HT1080 (cell line): ENCODE measurements around the genes CHEK2 and ZNRF3.

GRCh38 chr22:27810393-27811068 lies 9.0 kb upstream of the MN1 start:
RAMPAGE:
- cytosol, long total RNA, result no peak
- long total RNA, result no peak
- nucleus, long total RNA, result no peak

DNA sequence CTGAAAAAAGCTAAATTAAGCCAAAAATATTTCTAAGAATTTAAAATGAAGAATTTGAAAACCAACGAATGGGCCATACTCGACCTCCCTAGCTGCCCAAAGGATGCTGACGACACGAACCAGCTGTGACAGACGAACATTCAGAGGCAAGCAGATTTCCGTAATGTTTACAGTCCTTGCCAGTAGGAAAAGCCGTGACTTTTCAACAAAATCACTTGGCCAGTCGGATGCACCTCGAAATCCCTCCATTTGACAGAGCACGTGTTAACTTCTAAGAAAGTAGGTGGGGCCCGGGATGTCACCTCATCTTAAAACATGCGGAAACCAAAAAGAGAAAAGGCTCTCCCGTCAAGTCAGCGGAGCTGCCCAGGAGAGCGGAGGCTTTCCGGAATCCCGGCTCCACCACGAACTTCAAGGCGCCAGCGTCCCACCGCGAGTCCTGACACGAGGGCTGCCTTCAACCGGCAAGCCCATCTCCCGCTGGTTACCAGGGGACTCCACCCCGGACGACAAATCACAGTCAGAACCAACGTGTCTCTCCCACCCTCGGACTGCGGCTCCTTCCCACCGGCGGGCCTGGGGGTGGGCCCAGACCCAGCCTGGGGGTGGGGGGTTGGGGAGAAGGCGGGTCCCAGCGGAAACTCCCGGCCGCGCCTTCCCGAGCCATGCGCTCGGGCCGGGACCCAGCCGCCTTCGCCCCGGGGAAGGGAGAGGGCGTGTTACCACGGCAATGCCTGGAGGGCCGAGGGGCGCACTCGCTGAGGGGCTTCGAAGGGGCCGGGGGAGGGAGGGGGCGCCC lies 602 bp downstream of the PITPNB start:
RAMPAGE:
- cytosol, long total RNA, result no peak
- long total RNA, result no peak
- nucleus, long total RNA, result no peak

DNA sequence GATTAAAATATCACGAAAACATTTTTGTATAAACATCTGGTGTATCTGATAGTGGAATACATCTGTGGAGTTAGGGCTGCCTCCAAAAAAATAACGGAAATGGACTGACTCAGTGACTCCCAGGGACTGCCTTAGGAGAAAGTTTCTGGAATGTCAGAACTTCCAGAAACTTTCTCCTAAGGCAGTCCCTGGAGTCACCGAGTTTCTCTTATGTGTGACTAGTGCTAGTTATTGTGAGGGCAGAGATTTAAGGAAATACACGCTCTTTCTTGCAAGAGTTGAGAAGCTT lies 1.3 kb upstream of the PITPNB start:
RAMPAGE:
- cytosol, long total RNA, result no peak
- long total RNA, result no peak
- nucleus, long total RNA, result no peak

RAMPAGE:
- cytosol, long total RNA, result no peak
- long total RNA, result no peak
- nucleus, long total RNA, result no peak
Measured at GRCh38 chr22:27995999-27996817, 77.2 kb upstream of the PITPNB start.

RAMPAGE:
- cytosol, long total RNA, result no peak
- long total RNA, result no peak
- nucleus, long total RNA, result no peak
Measured at GRCh38 chr22:28412385-28412993, 267.2 kb downstream of the TTC28 start.

GRCh38 chr22:28453555-28454233 lies 225.9 kb downstream of the TTC28 start:
RAMPAGE:
- cytosol, long total RNA, result no peak
- long total RNA, result no peak
- nucleus, long total RNA, result no peak

GRCh38 chr22:28567644-28567864 lies 112.1 kb downstream of the TTC28 start:
RAMPAGE:
- cytosol, long total RNA, result no peak
- long total RNA, result no peak
- nucleus, long total RNA, result no peak

RAMPAGE:
- cytosol, long total RNA, result no peak
- long total RNA, result no peak
- nucleus, long total RNA, result no peak
Measured at GRCh38 chr22:28583909-28584937, 95.4 kb downstream of the TTC28 start.

DNA sequence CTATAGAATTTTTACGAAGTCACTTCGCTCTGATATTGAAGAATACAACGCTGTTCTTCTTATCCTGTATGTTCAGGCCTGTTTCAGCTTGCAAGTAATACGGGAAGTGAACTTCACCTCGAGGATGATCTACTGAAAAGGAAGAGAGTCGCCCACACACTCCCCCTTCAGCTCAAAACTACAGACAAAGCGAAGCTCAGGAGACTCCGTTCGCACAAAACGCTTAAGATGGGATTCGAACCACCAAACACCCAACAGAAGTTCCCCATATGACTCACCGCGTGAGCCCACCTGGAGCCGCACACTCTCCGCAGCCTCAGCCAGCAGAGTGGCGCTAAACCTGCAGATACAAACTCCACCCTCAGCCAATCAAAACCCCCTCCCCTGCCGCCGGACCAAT lies at the start of gene CHEK2:
Gene CHEK2, minus strand, starts transcription at position 330 of the 400 bp plus-strand sequence.
RAMPAGE:
- cytosol, long total RNA, result start-site peak on the minus strand centred at position 318 of the sequence, 17 bp wide, 61 and 40 reads in 2 replicates
- long total RNA, result no peak
- nucleus, long total RNA, result no peak

DNA sequence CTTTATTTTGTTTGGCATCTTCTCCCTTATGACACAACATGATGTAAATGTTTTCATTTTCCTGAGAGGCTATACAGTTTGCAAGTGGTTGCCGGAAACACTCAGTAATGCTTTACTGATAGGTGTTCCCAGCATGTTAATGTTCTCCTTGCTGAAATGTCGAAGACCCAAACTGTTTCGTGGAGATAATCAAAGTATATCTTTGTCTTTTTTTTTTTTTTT lies 8.8 kb downstream of the HSCB start:
RAMPAGE:
- cytosol, long total RNA, result no peak
- long total RNA, result no peak
- nucleus, long total RNA, result no peak

DNA sequence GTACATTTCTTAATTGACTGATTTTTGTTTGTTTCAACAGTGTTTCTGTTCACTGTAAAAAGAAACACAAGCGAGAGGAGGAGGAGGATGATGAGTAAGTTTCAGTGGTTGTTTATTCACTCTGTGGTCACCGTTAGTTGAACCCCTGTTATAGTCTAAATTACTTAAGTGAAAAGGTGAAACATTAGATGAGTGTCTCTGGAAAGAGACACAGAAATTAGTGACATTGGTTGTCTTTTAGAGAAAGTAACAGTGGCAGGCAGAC lies 1.1 kb downstream of the CCDC117 start:
RAMPAGE:
- cytosol, long total RNA, result no peak
- long total RNA, result no peak
- nucleus, long total RNA, result no peak

DNA sequence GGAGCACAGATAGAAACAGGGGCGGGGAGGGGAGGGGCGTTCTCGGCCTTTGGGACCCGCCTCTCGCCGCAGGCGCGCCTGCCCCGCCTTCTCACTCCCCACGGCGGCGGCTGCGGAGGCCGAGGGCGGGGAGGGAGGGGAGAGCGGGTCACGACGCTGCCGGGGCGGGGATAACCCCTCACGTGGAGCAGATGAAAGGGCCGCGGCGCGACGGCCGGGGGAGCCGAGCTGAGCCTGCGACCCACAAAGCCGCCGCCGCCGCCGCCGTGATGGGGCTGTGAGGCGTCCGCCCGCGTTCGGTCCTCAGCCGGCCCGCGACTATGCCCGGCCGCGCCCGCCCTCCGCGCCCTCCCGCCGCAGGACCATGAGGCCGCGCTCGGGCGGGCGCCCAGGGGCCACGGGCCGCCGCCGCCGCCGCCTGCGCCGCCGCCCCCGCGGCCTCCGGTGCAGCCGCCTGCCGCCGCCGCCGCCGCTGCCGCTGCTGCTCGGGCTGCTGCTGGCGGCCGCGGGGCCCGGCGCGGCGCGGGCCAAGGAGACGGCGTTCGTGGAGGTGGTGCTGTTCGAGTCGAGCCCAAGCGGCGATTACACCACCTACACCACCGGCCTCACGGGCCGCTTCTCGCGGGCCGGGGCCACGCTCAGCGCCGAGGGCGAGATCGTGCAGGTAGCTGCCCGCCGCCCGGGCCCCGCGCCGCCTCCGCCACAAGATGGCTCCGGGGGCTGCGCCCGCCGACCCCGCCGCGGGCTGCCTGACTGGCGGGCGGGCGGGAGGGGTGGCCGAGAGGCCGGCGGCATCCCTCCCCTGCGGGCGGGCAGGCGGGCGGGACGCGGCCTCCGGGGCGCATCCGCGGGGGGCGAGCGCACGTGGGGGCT lies at the start of gene ZNRF3:
Gene ZNRF3, plus strand, starts transcription at position 170 of the 873 bp plus-strand sequence.
RAMPAGE:
- cytosol, long total RNA, result no peak
- long total RNA, result no peak
- nucleus, long total RNA, result no peak

RAMPAGE:
- cytosol, long total RNA, result no peak
- long total RNA, result no peak
- nucleus, long total RNA, result no peak
Measured at GRCh38 chr22:28897098-28897334, 13.6 kb downstream of the ZNRF3 start.

RAMPAGE:
- cytosol, long total RNA, result no peak
- long total RNA, result no peak
- nucleus, long total RNA, result no peak
Measured at GRCh38 chr22:28955886-28956321, 72.5 kb downstream of the ZNRF3 start.

GRCh38 chr22:28978173-28978726 lies 83.4 kb downstream of the C22orf31 start:
RAMPAGE:
- cytosol, long total RNA, result no peak
- long total RNA, result no peak
- nucleus, long total RNA, result no peak

DNA sequence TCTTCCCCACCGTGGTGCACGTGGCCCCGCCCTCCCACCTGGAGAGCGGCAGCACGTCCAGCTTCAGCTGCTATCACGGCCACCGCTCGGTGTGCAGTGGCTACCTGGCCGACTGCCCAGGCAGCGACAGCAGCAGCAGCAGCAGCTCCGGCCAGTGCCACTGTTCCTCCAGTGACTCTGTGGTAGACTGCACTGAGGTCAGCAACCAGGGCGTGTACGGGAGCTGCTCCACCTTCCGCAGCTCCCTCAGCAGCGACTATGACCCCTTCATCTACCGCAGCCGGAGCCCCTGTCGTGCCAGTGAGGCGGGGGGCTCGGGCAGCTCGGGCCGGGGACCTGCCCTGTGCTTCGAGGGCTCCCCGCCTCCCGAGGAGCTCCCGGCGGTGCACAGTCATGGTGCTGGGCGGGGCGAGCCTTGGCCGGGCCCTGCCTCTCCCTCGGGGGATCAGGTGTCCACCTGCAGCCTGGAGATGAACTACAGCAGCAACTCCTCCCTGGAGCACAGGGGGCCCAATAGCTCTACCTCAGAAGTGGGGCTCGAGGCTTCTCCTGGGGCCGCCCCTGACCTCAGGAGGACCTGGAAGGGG lies 11.8 kb downstream of the C22orf31 start:
RAMPAGE:
- cytosol, long total RNA, result no peak
- long total RNA, result no peak
- nucleus, long total RNA, result no peak

GRCh38 chr22:29096662-29097640 lies 24.1 kb downstream of the KREMEN1 start:
RAMPAGE:
- cytosol, long total RNA, result no peak
- long total RNA, result no peak
- nucleus, long total RNA, result no peak

RAMPAGE:
- cytosol, long total RNA, result no peak
- long total RNA, result no peak
- nucleus, long total RNA, result no peak
Measured at GRCh38 chr22:29206573-29206880, 831 bp downstream of the EMID1 start.

DNA sequence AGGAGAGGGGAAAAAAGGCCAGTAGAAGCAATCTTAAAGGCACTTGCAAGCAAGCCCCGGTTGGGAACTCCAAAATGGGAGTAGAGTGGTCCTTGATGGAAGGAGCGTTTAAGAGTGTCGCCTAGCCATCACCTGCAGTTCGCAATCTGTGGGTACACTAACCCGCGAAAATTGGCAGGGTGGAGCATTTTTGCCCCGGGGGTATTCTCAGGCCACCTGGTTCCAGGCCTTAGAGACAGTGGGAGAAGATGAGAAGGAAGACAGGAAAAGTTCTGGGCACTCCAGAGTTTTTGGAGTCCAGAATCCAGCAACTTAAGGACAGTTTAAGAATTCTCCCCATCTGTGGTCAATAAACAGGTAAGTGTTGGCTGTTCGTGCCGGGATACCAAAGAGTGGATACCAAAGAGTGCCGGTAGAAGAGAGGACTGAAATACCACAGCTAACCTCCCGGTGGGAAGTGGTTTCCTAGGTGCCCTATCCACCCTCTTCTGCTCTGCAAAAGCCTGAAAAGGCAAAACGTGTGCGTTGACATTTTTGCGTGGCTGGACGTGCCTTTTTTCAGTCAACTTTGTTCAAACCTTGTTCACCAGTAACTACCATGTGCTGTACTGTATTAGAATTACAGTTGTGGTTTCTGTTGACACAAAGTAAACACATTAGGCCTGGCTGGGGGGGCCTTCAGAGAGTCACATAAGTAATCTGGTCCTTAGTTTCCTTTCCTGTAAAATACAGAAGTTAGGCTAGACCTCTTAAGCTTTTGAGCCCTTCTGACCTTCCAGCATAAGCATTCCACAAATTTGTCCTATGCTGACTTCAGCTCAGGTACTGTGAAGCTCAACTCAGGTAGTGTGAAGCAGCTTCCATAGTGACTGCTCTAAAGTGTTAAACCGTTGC lies 1.5 kb downstream of the EWSR1 start:
RAMPAGE:
- cytosol, long total RNA, result no peak
- long total RNA, result no peak
- nucleus, long total RNA, result no peak

DNA sequence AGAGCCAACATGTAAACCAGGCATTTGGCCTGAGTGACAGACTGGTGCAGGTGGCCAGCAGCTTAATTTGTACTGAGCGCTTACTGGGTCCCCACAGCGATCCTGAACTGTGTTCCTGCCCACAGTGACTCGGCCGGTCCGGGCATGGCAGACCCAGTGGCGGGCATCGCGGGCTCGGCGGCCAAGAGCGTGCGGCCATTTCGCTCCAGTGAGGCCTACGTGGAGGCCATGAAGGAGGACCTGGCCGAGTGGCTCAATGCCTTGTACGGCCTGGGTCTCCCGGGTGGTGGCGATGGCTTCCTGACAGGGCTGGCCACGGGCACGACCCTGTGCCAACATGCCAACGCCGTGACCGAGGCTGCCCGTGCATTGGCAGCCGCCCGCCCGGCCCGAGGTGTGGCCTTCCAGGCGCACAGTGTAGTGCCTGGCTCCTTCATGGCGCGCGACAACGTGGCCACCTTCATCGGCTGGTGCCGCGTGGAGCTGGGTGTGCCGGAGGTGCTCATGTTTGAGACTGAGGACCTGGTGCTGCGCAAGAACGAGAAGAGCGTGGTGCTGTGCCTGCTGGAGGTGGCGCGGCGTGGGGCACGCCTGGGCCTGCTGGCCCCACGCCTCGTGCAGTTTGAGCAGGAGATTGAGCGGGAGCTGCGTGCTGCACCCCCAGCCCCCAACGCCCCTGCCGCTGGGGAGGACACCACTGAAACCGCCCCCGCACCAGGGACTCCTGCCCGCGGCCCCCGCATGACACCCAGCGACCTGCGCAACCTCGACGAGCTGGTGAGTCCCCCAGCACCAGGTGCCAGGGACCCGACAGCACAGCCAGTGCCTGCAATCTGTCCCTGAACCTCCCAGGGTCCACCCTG lies 1.7 kb downstream of the GAS2L1 start:
RAMPAGE:
- cytosol, long total RNA, result no peak
- long total RNA, result no peak
- nucleus, long total RNA, result no peak